Sigmoid colon (tissue), 4 donors: Measurements from ENCODE around the genes LRRC26 and STPG3.

- PRO-cap: no peak
- RAMPAGE, long total RNA, 4 experiments: no peak in any of the 4 experiments
These were observed at the start of gene LRRC26 for GRCh38 chr9:137169810-137170221. Gene LRRC26 (minus strand): TSS chr9:137170051.

- PRO-cap: no peak
- RAMPAGE, long total RNA, 4 experiments: no peak in any of the 4 experiments
These were observed 2.8 kb upstream of the TMEM210 start for GRCh38 chr9:137174548-137175193.

DNA sequence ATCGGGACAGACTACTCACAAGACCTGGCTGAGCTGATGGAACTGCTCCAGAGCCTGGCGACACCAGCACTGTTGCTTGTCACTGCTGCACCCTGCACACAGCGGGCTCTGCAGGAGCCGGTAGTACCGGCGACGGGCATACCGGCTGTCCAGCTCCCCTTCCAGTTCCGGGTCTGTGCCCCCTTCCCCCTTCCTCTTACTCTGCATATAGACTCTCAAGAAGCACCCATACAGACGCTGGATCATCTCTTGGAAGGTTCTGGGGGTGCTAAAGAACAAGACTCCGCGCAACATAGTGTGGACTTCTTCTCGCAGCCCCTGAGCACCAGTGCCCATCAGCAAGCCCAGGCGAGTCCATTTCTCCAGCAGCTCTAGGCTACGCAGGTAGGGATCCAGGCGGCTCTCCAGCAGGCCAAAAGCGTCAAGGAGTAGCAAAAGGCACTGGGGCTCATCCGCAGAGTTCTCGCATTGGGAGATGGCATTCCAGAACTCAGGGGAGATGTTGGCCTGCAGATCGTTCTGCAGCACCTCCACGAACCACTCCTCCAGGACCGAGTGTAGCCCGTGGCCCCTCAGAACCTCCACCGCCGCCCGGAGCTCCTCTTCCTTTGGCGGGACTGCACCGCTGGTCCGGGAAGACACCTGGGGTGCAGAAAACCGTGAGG is 766 bp downstream of the ANAPC2 start:
- PRO-cap: no peak
- RAMPAGE, long total RNA, 4 experiments: no peak in any of the 4 experiments

GRCh38 chr9:137201320-137201936 is 887 bp upstream of the TPRN start:
- PRO-cap: no peak
- RAMPAGE, long total RNA, 4 experiments: no peak in any of the 4 experiments

DNA sequence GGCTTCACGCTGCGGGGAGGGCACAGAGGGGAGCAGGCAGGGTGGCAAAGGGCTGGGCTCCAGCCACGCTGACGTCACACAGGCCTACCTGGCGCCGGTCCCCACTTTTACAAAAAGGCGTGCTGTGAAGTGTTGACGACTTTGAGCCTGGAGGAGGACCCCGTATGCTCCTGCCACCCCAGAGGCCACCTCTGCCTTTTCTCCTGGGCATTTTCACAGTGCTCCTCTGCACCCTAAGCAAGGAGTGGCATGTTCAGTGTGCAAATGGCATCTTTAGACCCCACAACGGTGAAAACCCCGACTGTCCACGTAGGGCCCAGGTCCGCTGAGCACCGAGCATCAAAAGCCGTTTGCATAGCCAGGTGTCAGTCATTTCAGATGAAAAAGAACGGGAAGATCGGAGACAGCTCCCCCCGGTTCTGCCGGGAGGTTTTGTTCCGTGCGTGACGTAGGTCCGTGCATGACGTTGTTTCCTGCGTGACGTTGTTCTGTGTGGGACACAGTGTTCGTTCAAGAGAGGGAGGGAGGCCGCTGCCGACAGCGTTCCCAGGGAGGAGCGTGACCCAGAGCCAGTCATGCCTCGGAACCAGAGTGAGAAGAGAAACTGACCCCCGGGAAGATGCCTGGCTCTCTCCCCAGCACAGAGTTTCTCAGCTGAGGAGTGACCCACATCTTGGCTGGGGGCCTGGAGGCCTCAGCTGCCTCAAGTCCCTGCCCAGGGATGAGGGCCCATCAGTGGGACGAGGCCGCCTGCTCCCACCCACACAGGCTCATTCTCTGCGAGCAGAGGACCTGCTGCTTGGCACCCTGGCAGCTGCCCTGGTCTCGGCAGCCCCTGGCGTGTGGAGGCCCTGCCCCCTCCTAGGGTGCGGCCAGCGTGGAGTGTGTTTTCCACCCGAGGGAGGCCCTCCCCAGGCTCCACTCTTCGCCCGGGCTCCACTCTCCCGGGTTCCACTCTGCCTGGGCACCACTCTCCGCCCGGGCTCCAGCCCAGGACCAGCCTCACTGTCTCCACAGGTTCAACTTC is 4.2 kb upstream of the ENSG00000284976 start:
- PRO-cap: no peak
- RAMPAGE, long total RNA, 4 experiments: no peak in any of the 4 experiments

- PRO-cap: no peak
- RAMPAGE, long total RNA, 4 experiments: no peak in any of the 4 experiments
These were observed at the start of gene STPG3 for GRCh38 chr9:137250931-137251583. Gene STPG3 (plus strand): TSS chr9:137251286.

- PRO-cap: no peak
- RAMPAGE, long total RNA, 4 experiments: no peak in any of the 4 experiments
These were observed 5.3 kb downstream of the NRARP start for GRCh38 chr9:137296551-137297477.

DNA sequence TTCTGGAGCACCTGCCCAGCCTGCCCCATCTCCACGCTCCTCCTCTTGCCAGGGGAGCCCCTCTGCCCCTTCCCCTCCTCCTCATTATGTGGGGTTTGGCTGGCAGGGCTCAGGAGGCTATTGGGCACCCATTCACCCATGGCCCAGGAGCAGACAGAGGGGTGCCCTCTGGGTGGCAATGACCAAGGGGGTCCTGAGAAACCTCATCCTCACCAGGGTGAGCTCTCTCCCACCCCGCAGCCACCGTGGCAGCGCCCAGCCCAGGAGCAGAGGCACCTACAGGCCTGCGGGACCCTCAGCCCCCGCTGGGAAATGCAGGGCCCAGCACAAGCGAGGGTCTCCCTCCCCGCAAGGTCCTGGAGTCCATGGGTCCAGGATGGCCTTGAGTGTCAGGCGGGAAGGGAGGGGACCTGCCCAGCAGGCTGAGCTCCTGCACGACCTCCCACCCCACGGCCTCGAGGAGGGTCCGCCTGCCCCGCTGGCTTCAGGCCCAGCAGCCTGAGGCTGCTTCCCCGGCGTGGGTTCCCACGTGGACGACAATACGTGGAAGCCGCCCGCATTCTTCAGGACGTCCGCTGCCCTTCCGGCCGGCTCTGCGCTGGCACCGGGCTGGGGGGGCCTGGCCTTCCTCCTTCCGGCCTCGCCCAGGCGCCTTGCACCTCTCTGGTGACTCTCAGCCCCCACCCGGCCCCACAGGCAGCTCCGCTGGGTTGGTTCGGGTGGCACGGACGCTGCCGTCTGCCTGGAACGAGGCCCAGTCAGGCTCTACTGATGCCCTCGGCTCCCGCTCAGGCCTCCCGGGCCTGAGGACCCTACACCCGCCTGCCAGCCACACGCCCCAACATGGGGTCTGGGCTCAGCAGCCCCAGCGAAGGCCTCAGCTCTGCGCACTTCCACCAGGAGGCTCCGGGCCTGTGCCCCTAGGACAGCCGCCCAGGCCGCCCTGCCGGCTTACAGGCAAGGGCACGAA is 51.6 kb upstream of the NRARP start:
- PRO-cap: no peak
- RAMPAGE, long total RNA, 4 experiments: no peak in any of the 4 experiments

DNA sequence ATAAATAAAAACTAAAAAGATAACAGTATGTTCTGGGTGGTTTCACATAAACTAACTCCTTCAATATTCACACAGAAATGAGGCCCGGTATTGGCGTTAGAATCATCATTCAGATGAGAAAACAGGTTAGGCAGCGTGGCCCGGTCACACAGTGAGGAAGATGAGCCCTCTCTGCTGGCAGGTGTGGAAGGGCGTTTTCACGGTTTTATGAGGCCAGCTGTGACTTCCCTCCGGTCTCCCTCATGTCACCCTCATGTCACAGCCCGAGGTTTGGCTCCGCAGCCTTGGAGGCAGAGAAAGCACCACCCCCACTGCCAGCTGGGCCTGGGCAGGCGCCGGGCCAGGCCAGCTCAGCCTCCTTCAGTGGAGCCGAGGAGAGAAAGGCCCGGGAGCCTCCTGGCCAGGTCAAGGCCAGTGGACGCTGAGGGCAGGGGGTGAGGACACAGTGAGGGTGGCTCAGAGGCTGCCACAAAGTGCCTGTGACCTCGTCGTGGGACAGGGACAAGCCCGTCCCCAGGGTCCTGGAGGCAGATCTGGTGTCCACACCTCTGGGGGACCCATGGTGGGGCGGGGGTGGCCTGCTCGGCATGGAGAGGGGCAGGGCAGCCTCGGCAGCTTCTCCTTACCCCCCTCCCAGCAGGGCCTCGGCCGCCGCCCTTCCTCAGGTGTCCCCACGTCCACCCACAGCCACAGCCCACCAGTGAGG is 32.3 kb downstream of the EXD3 start:
- PRO-cap: no peak
- RAMPAGE, long total RNA, 4 experiments: no peak in any of the 4 experiments

DNA sequence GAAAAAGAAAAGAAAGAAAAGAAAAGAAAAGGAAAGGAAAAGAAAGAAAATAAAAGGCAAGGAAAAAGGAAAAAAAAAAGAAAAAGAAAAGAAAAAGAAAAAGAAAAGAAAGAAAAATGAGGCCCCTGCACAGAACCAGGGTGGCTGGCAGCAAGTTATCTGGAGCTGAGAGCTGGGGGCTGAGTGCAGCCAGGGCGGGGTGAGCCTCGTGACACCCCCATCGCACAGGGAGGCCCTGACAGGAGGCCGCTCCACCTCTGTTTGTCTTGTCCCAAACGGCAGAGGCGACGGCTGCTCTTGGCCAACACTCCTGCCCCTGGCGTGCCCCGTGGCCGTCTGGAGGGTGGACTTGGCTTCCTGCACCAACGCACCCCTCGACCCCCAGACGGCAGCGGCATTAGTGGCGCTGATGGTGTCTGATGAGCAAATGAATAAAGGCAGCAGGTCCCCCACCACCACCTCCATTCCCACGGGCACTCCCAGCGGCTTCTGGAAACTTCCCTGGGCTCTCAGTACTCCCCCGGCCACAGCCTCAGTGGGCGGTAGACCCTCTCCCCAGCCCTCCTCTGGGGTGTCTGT is 16.6 kb downstream of the EXD3 start:
- PRO-cap: no peak
- RAMPAGE, long total RNA, 4 experiments: no peak in any of the 4 experiments

DNA sequence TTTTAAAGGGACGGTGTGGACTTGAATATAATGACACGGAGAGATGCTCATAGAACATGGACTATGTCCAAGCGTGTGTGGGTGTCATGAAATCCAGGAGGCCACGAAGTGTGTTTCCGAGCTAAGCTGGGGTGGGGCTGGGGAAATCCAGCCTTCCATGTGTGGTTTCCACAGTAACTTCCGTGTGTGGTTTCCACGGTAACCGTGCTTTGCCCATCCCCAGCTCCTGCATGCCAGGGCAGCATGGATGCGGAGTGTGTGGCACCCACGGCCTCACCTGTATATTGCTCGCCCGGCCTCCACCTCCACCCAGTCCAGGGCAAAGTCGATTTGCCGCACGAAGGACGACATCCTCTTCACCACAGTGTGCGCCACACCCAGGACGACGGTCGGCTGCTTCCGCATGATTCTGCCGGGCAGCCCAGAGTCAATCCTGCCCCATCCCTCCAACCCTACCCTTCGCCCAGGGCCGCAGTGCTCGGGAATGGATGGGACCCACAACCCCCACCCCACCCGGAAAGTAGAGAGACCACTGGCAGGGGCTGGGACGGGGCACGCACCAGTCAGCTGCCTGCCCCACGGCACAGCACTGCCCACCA is 38.8 kb upstream of the NSMF start:
- PRO-cap: no peak
- RAMPAGE, long total RNA, 4 experiments: no peak in any of the 4 experiments

GRCh38 chr9:137602770-137603206 is 2.7 kb upstream of the ARRDC1 start:
- PRO-cap: no peak
- RAMPAGE, long total RNA, 4 experiments: no peak in any of the 4 experiments

- PRO-cap: no peak
- RAMPAGE, long total RNA, 4 experiments: no peak in any of the 4 experiments
These were observed 35.8 kb downstream of the EHMT1 start for GRCh38 chr9:137654593-137654970.

DNA sequence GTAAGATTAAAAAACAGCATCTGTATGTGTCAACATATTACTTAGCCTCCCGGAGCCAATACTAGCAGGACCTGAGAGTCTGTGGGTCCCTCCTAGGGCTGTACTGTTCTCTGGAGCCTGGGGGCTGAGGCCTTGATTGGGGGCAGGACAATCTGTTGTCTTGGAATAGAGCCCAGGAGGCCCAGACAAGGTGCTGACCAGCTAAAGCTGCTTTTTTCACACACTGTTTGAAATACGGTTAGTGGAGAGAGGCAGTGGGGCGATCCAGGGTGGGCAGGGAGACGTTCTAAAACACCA is 55.0 kb downstream of the EHMT1 start:
- PRO-cap: no peak
- RAMPAGE, long total RNA, 4 experiments: no peak in any of the 4 experiments

DNA sequence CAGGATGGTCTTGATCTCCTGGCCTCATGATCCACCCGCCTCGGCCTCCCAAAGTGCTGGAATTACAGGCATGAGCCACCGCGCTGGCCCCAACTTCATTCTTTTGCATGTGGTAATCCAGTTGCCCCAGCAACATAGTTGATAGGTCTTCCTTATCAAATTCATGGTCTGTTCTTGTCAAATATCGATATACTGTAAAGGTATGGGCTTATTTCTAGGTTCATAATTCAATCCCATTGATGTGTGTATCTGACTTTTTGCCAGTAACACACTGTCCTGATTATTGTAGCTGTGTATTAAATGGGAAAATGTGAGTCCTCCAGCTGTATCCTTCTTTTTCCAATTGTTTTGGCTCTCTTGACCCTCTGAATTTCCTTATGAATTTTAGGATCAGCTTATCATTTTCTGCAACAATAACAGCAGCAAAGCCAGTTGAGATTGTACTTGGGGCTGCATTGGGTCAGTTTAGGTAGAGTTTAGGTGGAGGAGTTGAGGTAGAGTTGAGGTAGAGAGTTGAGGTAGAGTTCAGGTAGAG is 68.2 kb downstream of the EHMT1 start:
- PRO-cap: no peak
- RAMPAGE, long total RNA, 4 experiments: no peak in any of the 4 experiments

DNA sequence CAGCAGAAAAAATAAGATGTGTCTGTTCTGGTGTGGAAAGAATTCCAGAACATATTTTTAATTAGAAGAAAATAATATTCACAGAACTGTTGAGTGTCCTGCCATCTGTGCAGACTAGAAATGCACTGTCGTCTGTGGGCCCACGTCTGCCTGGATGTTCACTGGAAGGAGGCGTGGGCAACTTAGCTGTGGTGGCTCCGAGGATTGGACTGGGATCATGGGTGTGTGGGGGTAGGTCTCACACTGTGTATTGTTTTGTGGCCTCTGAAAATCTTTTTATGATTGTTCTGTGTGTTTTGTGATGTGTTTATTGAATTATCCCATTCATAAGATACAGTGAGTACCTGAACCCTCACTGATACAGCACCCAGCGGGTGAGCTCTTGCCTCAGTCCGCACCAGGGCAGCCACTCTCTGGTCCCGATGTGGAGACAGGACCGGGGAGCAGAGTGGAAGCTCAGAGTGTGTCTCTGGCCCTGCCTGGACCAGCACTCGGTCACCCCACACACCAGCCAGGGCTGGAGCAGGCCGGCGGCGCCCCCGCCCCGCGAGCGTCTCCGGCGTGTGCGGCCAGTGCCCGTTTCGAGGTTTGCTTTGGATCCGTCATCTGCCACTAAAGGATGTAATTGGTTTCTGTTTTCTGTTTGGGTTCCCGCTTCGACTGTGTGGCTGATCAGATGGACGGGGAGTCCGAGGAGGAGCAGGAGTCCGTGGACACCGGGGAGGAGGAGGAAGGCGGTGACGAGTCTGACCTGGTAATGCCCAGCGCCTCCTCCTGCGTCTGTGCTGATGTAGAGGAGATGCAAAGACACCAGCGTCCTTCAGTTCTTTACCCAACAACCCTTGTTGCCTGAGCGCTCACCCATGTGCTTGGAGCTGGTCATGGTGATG is 125.7 kb upstream of the CACNA1B start:
- PRO-cap: no peak
- RAMPAGE, long total RNA, 4 experiments: no peak in any of the 4 experiments

DNA sequence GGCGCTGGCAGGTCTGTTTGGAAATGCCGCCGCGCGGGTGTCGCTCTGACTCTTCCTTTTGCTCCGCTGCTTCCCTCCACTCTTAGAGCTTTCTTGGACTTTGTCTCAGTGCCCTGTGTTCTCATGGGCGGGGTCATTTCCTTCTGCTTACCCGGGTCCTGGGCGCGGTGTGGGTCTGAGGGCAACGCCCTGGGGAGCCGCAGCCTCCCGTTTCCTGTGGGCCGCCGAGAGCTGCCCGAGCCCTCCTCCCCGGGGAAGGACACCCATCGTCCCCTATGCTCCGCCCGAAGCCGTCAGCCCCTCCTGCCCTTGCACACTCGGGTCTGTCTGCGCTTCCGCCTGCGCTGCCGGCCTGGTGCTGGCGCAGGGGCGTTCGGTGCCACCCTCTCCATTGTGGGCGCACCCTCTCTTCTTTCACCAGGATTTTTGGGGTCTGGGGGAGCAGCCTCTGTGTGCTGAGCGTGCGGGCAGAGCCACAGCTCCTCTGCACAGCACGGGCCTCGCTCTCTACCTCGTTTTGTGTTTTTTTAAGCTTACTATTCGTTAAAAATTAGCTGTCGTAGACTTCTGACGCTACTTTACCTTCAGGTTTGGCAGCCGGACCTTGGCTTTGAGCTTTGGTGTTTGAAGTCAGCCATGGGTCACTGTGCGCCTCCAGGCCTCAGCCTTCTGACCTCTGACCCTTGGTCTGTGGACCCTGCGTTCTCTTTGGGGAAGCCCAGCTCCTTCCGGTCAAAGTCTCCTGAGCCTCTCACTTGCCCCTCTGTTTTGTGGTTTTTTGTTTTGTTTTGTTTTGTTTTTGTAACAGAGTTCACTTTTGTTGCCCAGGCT is 88.4 kb upstream of the CACNA1B start:
- PRO-cap: no peak
- RAMPAGE, long total RNA, 4 experiments: no peak in any of the 4 experiments

DNA sequence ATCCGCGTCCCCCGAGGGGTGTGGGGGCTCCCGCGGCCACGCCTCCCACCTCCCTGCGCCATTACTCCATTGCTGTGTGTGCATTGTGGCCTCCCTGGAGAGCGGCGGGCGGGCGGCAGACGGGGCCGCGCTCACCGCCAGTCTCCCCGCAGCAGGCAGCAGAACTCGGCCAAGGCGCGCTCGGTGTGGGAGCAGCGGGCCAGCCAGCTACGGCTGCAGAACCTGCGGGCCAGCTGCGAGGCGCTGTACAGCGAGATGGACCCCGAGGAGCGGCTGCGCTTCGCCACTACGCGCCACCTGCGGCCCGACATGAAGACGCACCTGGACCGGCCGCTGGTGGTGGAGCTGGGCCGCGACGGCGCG is 145.3 kb downstream of the CACNA1B start:
- PRO-cap: no peak
- RAMPAGE, long total RNA, 4 experiments: no peak in any of the 4 experiments